OCI-LY7 (cell line): ENCODE results near the genes KIAA0513 and CIBAR2.

GRCh38 chr16:84725302-84726430, 25.9 kb downstream of the USP10 start:
- PRO-cap: no peak
- RAMPAGE, long total RNA: no peak

GRCh38 chr16:84730361-84730954, 30.7 kb downstream of the USP10 start:
- PRO-cap: no peak
- RAMPAGE, long total RNA: no peak

- PRO-cap: no peak
- RAMPAGE, long total RNA: no peak
Measured at GRCh38 chr16:84767982-84768615, 51.7 kb upstream of the CRISPLD2 start.

- PRO-cap: no peak
- RAMPAGE, long total RNA: no peak
Measured at GRCh38 chr16:84825000-84825429, 5.2 kb downstream of the CRISPLD2 start.

- PRO-cap: no peak
- RAMPAGE, long total RNA: no peak
Measured at GRCh38 chr16:84863393-84863865, 43.6 kb downstream of the CRISPLD2 start.

DNA sequence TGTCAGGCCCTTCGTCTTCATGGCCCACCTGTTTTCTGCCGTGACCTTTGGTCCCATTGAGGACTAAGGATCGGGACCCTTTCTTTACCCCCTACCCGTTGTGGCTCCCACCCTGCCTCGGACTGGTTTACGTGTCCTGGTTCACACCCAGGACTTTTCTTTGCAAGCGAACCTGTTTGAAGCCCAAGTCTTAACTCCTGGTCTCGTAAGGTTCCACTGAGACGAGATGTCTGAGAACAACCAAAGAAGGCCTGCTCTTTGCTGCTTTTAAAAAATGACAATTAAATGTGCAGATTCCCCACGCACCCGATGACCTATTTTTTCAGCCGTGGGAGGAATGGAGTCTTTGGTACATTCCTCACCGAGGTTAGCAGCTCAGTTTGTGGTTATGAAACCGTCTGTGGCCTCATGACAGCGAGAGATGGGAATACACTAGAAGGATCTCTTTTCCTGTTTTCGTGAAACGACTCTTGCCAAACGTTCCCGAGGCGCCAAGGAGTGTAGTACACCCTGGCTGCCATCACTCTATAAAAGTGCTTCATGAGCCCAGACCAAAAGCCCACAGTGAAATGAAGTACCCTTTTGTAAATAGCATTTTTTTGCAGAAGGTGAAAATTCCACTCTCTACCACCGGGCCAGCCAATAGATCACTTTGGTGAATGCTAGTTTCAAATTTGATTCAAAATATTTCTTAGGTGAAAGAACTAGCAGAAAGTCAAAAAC, 87.7 kb downstream of the CRISPLD2 start:
- PRO-cap: no peak
- RAMPAGE, long total RNA: no peak

GRCh38 chr16:84924405-84925203, 86.7 kb downstream of the ZDHHC7 start:
- PRO-cap: no peak
- RAMPAGE, long total RNA: no peak

DNA sequence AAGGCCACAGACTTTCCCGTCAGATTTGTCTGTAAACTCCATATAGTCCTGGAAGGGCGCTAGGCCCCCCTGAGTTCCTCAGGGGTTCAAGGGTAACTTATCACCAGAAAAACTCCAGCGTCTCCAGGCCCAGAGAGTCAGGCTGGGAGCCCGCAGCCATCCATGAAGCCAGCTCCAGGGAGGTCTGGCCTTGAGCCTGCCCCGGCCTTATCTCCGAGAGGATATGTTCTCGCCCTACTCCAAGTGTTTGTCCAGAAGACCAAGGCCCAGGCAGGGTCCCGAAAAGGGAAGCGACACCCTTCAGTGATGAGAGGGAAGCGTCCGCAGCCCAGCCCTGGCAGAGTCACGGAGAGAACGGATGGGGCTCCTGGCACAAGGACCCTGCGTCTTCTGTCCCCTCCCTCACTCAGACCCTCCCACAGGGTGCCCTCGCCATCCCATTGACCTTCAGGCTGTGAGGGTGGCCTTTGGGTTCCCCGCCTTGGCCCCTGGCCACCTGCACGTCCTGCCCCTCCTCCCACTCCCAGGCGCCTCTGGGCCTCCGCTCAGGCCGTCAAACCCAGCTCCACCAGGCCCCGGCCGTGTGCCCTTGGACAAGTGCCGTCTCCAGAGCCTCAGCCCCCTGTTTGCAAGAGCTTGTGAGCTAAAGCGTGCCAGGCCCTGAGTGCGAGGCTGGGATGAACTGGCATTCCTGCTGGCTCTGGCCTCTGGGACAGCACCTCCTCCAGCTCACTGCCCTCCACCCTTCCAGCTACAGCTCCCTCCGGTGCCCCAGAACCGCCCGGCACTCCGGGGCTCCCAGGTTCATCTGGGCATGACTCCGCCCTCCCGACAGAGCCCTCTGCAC, 83.5 kb downstream of the ZDHHC7 start:
- PRO-cap: no peak
- RAMPAGE, long total RNA: no peak

GRCh38 chr16:84988176-84989350, 22.8 kb downstream of the ZDHHC7 start:
- PRO-cap: no peak
- RAMPAGE, long total RNA: no peak

- PRO-cap: bidirectional peak, plus-strand start at chr16:85027748, minus-strand start at chr16:85027631
- RAMPAGE, long total RNA: no peak
Measured at GRCh38 chr16:85027322-85028297, at the start of gene KIAA0513. Gene KIAA0513, plus strand, starts transcription at chr16:85027795.

- PRO-cap: no peak
- RAMPAGE, long total RNA: no peak
Measured at GRCh38 chr16:85062503-85063342, 35.1 kb downstream of the KIAA0513 start.

DNA sequence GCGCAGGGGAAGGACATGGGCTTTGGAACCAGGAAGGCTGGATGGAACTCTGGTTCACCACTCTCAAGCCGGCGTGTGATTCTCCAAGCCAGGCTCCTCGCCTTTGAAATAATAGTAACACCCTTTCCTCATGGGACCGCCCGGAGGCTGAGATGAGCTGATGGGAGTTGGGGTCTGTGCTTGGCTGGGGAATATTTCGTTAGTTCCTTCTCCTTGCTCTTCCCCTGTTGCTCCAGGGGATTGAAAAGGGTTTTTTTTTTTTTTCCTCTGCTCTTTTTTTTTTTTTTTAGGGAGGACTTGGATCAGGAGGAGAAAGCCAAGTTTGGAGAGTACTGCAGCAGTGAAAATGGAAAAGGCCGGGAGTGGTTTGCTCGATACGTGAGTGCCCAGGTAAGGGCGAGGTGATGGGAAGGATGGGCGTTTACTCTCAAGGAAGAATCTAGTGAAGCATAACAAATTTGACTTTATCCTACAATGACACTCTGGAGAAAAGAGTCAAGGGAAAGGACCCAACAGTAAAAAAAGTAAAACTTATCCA, 40.7 kb downstream of the CIBAR2 start:
- PRO-cap: no peak
- RAMPAGE, long total RNA: no peak

- PRO-cap: no peak
- RAMPAGE, long total RNA: no peak
Measured at GRCh38 chr16:85112190-85112814, at the start of gene CIBAR2. Gene CIBAR2, minus strand, starts transcription at chr16:85112472.

DNA sequence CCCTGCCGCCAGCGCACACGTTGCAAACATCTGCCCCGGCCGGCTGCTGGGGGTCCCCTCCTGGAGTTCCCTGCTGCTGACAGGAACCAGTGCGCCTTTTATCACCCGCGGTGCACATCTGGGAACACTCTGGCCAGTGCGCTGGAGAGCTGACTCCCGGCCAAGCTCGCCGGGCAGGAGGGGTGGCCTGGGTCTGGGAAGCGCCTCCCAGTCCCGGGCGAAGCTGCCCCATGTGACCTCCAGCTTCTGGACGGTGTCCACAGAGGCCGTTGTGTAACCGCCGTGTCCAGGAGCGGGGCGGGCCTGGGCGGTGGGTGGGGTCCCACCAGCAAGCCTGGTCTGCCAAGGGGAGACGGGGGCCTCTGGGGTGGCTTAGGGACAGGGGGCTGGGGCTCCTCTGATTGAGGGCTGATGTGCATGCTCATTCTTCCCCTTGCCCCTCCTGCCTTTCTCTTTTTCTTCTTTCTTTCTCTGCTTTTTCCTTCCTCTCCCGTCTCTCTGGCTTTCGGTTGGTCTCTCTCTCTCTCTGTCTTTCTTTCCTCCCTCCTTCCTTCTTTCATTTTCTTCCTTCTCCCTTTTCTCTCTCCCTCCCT, 25.2 kb upstream of the CIBAR2 start:
- PRO-cap: no peak
- RAMPAGE, long total RNA: no peak

DNA sequence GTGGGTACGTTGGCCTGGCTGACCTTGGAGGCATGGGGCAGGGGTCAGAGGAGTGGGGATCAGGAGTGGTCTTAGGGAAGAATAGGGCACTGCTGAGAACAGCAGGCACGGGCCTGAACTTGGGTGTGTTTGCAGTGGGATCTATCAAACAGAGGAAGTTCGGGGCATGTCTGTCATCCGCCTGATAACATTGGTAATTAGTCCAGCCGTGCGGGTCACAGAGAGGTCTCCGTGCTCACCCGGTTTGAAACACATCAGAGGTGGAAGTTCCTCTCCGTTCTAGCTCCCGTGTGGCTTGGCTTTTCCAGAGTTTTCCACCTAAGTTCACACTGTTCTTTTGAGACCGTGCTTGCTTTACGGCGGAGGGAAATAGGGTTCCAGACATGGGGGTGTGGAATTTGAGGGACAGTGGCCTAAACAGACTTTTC, 59.7 kb upstream of the CIBAR2 start:
- PRO-cap: no peak
- RAMPAGE, long total RNA: no peak

DNA sequence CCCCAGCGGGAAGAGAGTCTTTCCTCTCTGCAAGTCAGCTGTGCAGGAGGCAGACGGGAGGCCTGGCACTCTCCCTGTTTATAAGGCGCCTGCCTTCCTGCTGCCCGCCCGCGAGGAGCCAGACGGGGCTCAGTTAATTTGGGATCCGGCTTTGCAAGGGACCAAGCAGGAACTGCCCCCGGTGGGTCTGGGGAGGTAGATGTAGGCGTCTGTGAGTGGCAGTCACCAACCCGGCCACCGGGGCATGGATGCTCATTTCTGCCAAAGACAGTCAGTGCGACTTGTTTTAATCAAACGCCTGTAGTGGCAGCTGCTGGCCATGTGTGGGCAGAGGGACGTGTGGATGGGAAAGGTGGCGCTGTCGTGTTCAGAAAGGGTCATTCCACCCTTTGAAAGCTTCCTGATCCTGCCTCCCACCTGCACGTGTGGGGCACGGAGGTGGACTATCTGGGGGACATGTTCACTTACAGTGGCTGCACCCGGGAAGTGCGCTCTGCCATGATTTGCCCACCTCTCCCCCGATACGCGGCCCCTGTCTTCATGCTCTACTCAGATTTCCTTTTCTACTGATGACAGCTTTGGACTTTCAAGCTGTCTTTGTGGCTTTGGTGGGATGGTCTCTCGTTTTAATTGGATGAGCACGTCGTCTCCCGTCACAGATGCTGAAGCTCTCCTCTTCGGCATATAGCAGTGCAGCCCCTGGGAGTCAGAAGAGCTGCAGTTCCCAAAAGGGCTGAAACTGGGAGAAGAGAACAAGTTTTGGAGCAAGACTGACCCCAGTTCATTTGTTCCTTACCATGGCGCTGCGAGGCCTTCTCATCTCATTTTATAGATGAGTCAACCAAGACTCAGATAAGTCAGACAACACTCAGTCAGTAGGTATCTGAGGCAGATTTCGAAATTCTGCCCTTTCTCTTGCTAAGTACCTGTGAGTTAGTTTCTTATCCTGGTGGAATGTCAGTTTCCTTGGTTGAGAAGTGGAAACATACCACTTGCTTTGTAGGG, 60.4 kb upstream of the CIBAR2 start:
- PRO-cap: no peak
- RAMPAGE, long total RNA: no peak

DNA sequence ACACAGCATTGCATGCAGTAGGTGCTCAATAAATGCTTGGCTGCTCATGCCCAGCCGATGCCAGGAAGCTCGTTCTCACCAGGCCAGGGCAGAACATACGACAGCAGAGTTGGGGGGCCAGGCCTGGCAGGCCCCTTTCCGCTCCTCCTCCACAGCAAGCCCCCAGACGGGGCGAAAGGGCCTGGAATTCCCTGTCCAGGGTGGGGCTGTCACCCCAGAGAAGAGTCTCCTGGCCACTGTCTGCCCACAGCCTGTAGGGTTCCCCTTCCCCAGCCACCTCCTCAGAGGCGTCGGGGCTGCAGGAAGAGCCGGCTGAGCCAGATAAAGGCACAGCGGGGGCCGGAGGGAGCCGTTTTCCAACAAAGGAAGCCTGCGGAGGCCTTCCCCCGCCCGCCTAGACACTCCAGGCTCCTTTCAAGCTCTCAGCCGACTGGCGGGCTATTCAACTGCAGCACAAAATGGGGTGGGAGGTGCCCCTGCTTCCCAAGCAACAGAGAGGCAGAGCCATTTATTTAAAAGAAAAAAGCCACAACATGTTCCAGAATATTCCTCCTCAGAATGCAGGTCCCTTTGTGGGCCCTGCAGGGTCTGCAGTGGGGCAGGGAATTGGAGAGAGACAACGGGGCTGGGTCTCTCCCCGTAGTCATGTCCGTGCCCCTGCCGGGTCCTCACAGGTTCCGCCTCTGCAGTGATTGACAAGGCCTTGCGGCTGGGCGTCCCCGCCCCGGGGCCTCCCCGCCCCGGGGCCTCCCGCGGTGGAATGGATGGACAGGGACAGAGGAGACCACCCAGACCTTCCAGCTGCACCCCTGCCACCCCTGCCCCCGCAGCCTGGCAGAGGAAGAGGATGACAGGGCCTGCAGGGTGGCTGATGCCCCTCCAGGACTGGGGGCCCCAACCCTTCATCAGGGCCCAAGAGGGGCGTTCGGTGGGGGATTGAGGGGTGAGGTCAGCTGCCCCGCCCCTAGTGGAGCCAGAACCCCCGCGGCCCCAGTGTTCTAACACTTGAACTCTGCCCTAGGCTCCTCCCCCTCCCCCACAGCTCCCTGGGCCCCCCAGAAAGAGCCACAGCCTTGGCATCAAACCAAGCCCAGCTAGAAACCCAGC, 216.2 kb upstream of the CIBAR2 start:
- PRO-cap: no peak
- RAMPAGE, long total RNA: no peak

DNA sequence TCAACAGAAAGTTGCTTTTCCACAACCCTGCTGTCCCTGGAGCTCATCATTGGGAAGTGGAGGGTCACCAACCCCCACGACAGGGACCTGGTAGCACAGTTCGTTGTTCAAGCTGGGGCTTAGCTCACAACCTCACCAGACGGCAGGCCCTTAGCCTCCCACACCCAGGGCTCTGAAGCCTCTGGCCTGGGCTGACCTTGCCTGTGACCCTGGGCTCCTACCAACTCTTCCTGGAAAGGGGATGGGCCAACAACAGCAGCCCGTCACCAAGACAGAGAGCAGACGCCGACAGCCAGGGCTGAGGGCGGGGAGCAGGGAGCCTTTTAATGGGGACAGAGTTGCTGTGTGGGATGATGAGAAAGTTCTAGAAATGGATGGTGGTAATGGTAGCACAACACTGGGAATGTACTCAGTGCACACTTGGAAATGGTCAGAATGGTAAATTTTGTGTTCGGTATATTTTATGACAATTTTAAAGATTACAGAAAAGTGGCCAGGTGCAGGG, 243.0 kb upstream of the CIBAR2 start:
- PRO-cap: no peak
- RAMPAGE, long total RNA: no peak

- PRO-cap: no peak
- RAMPAGE, long total RNA: no peak
Measured at GRCh38 chr16:85370325-85371563, 242.4 kb upstream of the GSE1 start.

GRCh38 chr16:85375590-85376934, 237.1 kb upstream of the GSE1 start:
- PRO-cap: no peak
- RAMPAGE, long total RNA: no peak